Breast epithelium (tissue), 2 donors: Measurements from ENCODE around the gene MAGI3.

GRCh38 chr1:112020578-112020943 is 31.1 kb upstream of the KCND3 start:
- PRO-cap: no peak
- RAMPAGE, long total RNA, 2 experiments: no peak in any of the 2 experiments

GRCh38 chr1:112264644-112264941 is 131.4 kb upstream of the CTTNBP2NL start:
- PRO-cap: no peak
- RAMPAGE, long total RNA, 2 experiments: no peak in any of the 2 experiments

DNA sequence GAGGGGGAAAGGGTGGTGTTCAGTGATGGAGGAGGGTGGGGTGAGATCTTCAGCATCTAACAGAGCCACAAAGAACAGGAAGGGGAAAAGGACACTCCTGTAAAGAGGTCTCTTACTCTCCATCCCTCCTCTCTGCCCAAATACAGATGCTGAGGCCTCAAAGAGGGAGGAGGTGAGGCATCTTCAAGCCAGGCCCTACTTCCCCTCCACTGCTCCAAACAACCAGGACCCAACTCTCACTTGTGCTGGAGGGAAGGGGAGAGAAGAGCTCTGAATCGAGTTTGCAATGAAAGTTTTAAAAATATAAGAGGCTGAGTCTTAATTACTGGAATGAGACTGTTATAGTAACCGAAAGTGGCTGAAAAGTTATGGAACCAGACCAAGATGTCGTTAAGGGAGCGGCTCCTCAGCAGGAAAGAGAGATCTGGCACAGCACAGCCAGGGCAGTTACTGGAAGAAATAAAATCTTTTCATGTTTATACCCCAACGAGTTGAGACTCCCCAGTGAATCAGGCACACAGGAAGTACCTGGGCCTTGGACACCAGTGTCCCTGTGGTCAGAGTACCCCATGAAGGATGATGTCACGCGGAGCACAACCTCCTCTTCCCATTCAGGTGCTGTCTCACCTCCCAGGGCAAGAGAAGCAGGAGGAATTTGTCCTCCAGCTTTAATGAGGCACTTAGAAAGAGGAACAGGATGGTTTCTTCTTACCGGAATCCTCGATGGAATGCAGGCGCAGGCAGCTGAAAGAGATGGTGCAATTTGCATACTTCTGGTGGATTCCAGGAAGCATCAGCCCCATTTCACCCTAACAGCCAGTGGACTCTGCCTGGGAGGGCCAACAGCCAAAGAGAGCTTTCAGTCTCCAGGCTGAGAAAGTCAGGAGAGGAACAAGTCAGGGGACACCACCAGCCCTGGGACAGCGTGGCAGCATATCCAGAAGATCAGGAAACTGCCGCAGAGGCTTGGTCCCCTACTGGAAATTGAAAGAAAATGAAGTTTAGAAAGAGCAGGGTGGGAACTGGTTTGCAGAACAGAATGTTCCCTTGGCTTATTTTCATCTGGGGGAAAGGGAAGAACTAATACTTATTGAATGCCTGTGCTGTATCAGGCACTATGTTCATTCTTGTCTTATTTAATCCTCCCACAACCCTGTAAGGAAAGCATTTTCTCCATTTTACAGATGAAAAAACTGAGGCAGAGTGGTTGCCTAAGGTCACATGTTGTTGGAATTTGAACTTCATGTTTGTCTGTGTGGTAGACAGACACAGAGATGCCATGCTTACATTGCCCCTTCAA is 35.9 kb upstream of the CTTNBP2NL start:
- PRO-cap: bidirectional peak, plus-strand start at position 862 of the sequence, minus-strand start at position 730 of the sequence
- RAMPAGE, long total RNA, 2 experiments: start-site peak on the minus strand in 1 of 2 experiments, centred at position 954 of the sequence, 102 reads per replicate

- PRO-cap: no peak
- RAMPAGE, long total RNA, 2 experiments: no peak in any of the 2 experiments
Observed at GRCh38 chr1:112465910-112466725, 42.6 kb upstream of the WNT2B start.

GRCh38 chr1:112620240-112620596 is 586 bp downstream of the CAPZA1 start:
- PRO-cap: no peak
- RAMPAGE, long total RNA, 2 experiments: no peak in any of the 2 experiments

- PRO-cap: no peak
- RAMPAGE, long total RNA, 2 experiments: no peak in any of the 2 experiments
Observed at GRCh38 chr1:112669845-112671176, 4.1 kb upstream of the MOV10 start.

DNA sequence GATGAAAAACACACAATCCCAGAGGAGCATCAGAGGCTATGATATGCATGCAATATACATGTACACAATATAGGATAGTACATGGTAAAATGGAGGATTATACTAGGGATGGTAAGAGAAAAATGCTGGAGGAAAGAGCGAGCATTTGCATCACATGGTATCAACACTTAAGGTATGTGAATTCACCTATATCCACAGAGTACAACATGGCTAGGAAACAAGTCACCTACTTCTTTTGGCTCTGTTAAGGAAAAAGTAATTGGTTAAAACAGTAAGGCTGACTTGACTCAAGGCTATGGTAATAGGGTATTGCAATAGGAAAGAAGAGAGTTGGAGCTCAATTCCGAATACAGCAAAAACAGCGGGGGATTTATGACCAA is 1.7 kb downstream of the MOV10 start:
- PRO-cap: no peak
- RAMPAGE, long total RNA, 2 experiments: no peak in any of the 2 experiments

GRCh38 chr1:112762379-112763109 is 43.8 kb downstream of the TAFA3 start:
- PRO-cap: no peak
- RAMPAGE, long total RNA, 2 experiments: no peak in any of the 2 experiments

GRCh38 chr1:112849589-112850583 is 106.1 kb downstream of the SLC16A1 start:
- PRO-cap: no peak
- RAMPAGE, long total RNA, 2 experiments: no peak in any of the 2 experiments

- PRO-cap: no peak
- RAMPAGE, long total RNA, 2 experiments: no peak in any of the 2 experiments
Observed at GRCh38 chr1:112853802-112854460, 102.1 kb downstream of the SLC16A1 start.

- PRO-cap: no peak
- RAMPAGE, long total RNA, 2 experiments: no peak in any of the 2 experiments
Observed at GRCh38 chr1:112935722-112936324, 20.2 kb downstream of the SLC16A1 start.

- PRO-cap: no peak
- RAMPAGE, long total RNA, 2 experiments: no peak in any of the 2 experiments
Observed at GRCh38 chr1:112956848-112957385, 921 bp upstream of the SLC16A1 start.

- PRO-cap: no peak
- RAMPAGE, long total RNA, 2 experiments: no peak in any of the 2 experiments
Observed at GRCh38 chr1:112957386-112958058, 1.5 kb upstream of the SLC16A1 start.

DNA sequence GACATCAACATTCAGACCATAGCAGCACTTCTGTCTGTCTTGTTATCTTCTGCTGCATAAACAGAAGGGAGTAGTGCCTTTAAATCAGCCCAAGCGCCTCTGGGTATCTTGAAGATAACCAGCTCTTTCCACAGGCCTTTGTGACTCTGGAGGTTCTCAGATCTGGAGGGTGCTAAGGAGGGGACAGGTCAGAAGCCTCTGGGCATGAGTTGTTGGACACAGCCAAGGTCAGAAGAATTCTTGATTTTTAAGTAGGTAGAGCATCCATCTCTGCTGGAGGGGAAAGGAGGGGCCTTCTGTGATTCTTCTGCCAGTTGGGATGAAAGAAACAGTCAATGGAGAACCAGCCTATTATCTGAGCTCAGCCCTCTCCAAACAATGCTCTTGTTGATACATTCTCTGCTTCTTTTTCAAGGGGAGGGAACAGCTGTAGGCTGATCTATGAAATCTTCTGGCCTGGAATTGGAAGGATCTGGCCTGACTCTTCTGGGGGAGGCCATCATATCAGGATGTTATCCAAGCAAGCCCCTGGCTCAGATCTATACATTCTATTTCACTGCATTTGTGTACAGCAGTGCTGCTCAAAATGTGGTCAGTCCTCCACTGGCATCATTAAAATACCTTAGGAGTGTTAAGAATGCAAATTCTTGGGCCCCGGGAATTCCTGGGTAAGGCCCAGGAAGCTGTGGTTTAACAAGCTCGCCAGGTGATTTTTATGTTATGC is 31.2 kb upstream of the LRIG2 start:
- PRO-cap: no peak
- RAMPAGE, long total RNA, 2 experiments: no peak in any of the 2 experiments

GRCh38 chr1:113191270-113192300 is 118.6 kb downstream of the LRIG2 start:
- PRO-cap: no peak
- RAMPAGE, long total RNA, 2 experiments: no peak in any of the 2 experiments

- PRO-cap: no peak
- RAMPAGE, long total RNA, 2 experiments: no peak in any of the 2 experiments
Observed at GRCh38 chr1:113205886-113206430, 133.0 kb downstream of the LRIG2 start.

DNA sequence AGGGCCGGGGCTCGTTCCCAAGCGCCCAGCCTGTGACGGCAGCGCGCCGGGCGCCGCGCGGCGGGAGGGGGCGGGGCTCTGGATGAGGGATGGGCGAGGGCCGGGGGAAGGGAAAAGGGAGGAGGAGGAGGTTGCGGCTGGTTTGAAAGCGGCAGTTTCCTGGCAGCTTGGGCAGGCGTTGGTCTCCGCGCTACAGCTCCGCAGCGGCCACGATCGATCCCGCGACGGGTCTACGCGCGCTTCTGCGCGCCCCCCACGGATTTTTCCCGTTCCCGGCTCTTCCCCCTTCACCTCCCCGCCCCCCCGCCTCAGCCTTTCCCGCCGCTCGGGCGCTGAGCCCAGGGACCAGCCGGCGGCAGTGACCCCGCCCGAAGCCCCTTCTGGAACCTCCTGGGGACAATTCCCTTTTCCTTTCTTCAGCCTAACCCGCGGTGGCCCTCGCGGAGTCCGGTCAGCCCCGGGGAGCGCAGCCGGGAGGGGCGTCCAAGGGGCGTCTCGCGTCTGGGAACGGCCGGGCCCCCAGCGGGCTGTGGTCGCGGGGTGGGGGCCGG is at the start of gene MAGI3:
Gene MAGI3, plus strand, starts transcription at position 154 of the 551 bp plus-strand sequence.
- PRO-cap: bidirectional peak, plus-strand start at position 154 of the sequence, minus-strand start outside the sequence
- RAMPAGE, long total RNA, 2 experiments: no peak in any of the 2 experiments

- PRO-cap: no peak
- RAMPAGE, long total RNA, 2 experiments: no peak in any of the 2 experiments
Observed at GRCh38 chr1:113443767-113444271, 53.5 kb downstream of the MAGI3 start.

DNA sequence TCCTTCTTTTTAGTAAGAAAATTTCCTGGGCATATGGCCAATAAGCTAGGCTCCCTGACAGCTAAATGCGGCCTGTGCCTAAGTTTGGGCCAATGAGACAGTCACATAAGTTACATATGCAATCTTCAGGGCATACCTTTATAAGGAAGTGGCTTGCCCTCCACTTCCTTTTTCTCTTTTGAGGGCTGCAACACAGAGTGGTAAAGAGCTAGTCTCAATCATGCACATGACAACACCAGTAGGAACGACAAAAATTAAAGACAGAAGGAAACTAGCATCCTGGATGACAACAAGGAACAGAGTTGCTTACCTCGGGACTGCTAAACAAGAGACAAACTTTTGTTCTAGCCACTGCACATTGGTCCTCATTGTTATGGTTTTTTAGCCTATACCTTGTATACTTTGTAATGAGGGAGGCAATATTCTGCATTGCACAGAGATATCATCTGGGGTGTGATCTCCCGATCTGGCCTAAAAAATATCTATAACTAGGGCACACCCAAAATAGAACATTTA is 24.3 kb upstream of the PHTF1 start:
- PRO-cap: no peak
- RAMPAGE, long total RNA, 2 experiments: no peak in any of the 2 experiments

- PRO-cap: no peak
- RAMPAGE, long total RNA, 2 experiments: no peak in any of the 2 experiments
Observed at GRCh38 chr1:113899925-113900553, 4.6 kb downstream of the AP4B1 start.